Heart right ventricle (tissue), 2 donors: ENCODE data around the genes NTRK3, MRPL46 and MFGE8.

- PRO-cap, 2 experiments: peak in 1 of 2 experiments; most common minus-strand start chr15:85382520 (in 1)
Measured at GRCh38 chr15:85382326-85382824, 2.0 kb downstream of the AKAP13 start.

DNA sequence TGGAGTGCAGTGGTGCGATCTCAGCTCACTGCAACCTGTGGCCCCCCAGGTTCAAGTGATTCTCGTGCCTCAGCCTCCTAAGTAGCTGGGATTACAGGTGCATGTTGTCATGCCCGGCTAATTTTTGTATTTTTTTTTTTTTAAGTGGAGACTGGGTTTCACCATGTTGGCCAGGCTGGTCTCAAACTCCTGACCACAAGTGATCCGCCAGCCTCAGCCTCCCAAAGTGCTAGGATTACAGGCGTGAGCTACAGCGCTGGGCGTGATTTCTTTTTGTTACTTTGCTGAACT, 7.6 kb downstream of the AKAP13 start:
- PRO-cap, 2 experiments: no peak in any of the 2 experiments

DNA sequence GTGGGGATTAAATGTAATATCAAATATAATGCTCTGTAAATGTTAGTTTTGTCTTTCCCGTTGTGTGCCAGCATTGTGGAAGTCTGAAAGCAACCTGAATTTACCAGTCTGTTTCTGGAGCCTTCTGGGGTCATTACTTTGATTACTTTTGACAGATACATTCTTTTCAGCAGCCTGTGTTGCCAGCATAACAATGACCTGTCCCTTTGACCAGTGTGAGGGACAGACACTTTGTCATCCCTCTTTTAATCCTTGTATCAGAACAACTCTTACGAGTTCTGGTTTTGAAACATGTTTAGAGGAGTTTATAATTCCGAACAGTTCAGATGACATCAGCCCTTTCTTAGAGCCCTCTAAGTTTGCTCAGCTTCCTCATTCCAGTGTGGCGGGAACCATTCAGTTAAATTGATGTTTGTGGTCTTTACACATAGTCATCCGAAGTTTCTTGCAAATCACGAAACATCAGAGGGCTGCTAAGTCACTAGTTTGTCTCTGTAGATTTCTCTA, 102.4 kb downstream of the AKAP13 start:
- PRO-cap, 2 experiments: no peak in any of the 2 experiments

DNA sequence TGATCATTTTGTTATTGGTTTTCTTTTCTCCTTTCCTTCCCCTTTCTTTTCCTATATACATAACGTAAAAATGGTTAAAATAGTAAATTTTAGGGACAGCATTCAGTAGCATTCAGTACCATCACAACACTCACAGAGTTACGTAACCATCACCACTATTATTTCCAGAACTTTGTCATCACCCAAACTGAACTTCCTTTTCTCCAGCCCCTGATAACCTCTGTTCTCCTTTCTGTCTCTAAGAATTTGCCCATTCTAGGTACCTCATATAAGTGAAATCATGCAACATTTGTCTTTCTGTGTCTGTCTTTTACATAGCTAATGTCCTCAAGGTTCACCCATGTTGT, 165.4 kb downstream of the AKAP13 start:
- PRO-cap, 2 experiments: no peak in any of the 2 experiments

GRCh38 chr15:85580721-85581391, 200.5 kb downstream of the AKAP13 start:
- PRO-cap, 2 experiments: peak in 2 of 2 experiments; most common plus-strand start chr15:85581146 (in 2)

GRCh38 chr15:85587805-85588587, 206.7 kb downstream of the KLHL25 start:
- PRO-cap, 2 experiments: peak in 1 of 2 experiments; most common plus-strand start chr15:85588489 (in 1); most common minus-strand start chr15:85588250 (in 1)

DNA sequence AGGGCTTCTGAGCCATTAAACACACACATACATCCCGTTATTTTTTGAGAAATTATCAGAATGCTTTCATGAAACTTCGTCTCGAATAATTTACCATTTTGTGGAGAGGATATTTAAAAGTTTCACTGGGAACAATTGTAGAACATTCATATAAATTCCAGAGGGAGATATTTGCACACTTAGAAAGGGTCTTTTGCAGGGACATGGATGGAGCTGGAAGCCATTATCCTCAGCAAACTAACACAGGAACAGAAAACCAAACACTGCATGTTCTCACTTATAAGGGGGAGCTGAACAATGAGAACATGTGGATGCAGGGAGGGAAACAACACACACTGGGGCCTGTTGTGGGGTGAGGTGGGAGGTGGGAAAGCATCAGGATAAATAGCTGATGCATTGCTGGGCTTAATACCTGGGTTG, 189.6 kb downstream of the KLHL25 start:
- PRO-cap, 2 experiments: no peak in any of the 2 experiments

- PRO-cap, 2 experiments: no peak in any of the 2 experiments
Measured at GRCh38 chr15:85664502-85664750, 130.3 kb downstream of the KLHL25 start.

DNA sequence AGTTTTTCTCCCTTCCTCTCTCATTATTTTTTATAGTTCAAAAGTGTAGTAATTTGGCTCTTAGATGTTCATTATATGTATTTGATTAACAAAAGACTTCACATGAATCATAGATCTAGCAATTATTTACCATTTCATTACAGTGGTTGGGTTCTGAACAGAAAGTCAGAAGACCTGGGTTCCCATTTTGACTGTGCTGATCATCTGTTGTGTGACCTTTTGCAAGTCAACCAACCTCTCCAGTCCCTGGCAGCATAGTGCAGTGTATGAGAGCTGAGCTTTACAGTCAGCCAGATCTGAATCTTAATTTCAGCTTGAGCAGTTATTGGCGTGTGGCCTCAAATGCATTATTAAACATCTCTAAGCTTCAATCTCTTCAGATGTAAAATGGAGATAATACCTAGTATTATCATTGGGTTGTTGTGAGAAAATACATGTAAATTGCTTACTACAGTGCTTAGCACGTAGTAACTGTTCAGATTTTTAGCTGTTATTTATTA, 104.2 kb downstream of the KLHL25 start:
- PRO-cap, 2 experiments: no peak in any of the 2 experiments

DNA sequence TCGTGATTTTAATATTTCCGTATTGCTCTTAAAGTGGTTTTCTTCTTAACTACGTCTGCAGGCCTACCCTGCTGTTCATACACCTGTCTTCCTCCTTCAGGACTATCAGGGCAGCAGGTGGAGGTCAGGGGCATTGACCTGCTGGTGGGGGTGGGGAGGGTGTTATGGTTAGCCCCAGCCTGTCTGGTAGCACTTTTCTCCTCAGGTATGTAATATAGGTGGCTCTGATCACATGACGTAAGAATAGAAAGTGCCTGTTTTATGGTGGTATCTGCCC, 86.4 kb downstream of the KLHL25 start:
- PRO-cap, 2 experiments: no peak in any of the 2 experiments

GRCh38 chr15:85718857-85719498, 75.7 kb downstream of the KLHL25 start:
- PRO-cap, 2 experiments: no peak in any of the 2 experiments

DNA sequence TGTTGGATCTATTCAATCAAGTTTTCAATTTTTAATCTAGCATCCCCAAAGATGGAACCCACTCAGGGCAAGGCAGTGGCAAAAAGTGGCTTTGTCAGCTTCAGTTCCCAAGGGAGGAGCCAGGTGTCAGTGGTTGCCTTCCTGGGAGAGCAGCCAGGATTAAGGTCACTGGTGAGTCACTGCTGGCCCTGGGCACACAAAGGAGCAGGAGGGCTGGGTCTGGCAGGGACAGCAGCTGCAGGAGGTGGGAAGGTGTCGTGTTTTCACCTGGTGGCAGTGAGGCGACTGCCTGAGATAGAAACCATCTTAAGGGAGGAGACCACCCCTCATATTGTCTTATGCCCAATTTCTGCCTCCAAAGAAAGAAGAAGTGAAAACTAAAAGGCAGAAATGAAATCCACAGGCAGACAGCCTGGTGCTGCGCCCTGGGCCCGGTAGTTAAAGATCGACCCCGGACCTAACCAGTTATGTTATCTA, 5.8 kb upstream of the KLHL25 start:
- PRO-cap, 2 experiments: no peak in any of the 2 experiments

- PRO-cap, 2 experiments: no peak in any of the 2 experiments
Measured at GRCh38 chr15:86163823-86164781, 84.4 kb downstream of the AGBL1 start.

- PRO-cap, 2 experiments: peak in 2 of 2 experiments; most common plus-strand start chr15:88256985 (in 1); most common minus-strand start chr15:88256737 (in 2)
Measured at GRCh38 chr15:88255908-88257060, at the start of gene NTRK3. NTRK3 (minus strand) TSS chr15:88256739.

DNA sequence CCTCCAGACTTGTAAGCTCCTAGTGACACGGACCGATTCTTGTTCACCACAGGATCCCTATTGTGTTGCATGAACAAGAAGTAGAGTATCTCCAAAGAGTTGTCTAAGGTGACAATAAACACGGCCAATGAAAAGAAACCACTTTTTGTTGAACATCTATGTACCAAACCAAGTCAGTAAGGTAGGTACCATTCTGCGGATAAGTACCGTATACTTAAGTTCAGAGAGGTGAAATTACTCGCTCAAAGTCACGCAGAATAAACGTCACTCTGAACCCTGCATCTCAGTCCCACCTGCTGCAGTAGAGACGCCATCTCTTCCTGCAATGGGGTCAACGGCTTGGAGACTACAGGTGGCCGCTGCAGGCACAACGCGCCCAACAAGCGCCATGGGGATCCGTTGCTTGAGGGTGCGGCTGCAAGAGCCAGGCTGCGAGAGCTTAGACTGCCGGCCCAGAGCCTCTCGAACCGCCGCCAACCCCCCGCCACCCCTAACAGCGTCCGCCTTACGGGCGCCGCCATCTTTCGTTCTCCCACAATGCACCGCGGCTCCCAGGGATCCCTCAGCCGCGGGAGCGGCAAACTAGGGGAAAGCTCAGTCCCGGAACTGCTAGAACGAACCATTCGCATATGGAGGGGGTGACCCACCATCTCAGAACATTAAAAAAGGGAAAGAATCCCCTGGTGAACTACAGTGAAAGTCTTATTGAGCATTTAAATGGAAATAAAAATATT, at the start of gene MRPL46:
TSS of gene MRPL46 (minus strand) at position 532 of the 734 bp plus-strand sequence.
- PRO-cap, 2 experiments: peak in 2 of 2 experiments; most common minus-strand start position 532 of the sequence (in 2)

DNA sequence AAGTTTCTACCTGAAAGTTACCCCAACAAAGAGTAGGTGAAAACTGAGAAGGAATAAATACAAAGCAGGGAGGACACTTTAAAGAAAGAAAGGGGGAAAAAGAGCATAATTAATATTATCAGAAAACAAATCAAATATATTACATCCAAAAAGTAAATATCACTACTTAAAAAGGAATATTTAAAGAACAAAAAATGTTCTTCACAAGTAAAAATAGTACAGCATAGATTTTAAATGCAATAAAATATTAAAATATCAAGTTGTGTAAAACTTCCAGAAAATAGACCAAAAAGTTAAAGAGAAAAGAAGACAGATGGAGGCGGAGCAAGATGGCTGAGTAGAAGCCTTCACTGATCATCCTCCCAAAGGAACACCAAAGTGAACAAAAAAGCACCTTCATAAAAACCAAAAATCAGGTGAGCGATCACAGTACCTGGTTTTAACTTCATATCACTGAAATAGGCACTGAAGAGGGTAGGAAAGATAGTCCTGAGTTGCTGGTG, 23.9 kb downstream of the ISG20 start:
- PRO-cap, 2 experiments: no peak in any of the 2 experiments

DNA sequence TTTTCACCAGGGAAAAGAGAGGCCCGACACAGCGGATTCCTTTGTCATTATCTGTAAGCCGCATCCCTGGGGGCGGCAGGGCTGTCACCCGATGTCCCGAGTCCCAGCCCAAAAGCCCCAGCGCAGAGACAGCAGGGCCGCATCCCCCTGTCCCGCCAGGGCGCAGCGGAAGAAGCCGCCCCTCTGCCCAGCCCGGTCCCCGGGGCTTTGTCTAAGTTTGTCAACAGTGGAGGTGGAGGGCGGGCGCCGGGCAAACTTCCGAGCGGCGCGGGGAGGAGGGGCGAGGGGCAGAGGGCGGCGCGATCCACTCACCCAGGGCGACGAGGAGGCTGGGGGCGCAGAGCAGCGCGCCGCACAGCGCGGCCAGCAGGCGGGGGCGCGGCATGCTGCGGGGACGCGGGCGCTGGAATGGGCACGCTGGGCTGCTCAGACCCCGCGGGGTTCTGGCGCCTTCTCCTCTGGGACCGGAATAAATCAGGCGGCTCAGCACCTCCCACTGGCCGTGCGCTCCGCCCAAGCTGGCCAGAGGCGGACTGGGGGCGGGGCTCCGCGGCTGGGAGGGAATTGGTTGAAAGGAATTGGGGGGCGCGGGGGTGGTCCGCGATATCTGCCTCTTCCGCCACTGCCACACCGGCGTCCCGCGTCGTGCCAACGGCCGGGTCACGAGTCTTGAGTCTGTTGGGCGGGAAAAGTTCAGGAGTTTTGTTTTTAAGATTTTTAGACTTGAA, at the start of gene MFGE8:
TSS of gene MFGE8 (minus strand) at position 445 of the 728 bp plus-strand sequence.
- PRO-cap, 2 experiments: peak in 2 of 2 experiments; most common plus-strand start position 311 of the sequence (in 1); most common minus-strand start position 185 of the sequence (in 2)

- PRO-cap, 2 experiments: no peak in any of the 2 experiments
Measured at GRCh38 chr15:88913685-88913970, 449 bp upstream of the MFGE8 start.

GRCh38 chr15:89017288-89018246, 70.7 kb upstream of the ABHD2 start:
- PRO-cap, 2 experiments: peak in 1 of 2 experiments; most common plus-strand start chr15:89018102 (in 1); most common minus-strand start chr15:89017741 (in 1)

DNA sequence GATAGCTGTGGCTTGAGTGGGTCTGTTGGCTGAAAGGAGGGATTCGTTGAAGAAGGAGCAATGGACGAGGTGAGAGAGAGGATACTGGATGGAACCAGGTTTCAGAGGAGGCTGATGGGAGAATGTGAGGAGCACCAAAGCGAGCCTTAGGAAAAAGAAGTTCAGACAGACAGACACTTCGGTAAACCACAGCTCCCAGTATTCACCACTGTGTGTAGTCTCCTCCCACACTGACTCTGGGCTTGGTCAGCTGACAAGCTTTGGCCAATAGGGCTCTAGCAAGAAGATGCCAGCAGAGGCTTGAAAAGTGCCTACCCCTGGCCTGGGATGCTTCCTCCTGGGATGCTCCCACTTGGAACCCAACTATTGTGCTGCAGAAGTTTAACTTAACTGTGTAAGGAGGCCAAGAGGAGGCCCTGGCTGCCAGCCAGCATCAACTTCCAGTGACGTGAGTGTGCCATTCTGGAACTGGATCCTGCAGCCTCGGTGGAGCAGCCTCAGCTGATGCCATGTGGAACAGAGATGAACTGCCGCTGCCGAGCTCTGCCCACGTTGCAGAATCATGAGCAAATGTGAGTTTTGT, 47.4 kb upstream of the ABHD2 start:
- PRO-cap, 2 experiments: peak in 1 of 2 experiments; most common plus-strand start position 504 of the sequence (in 1); most common minus-strand start position 235 of the sequence (in 1)